Skeletal muscle satellite cell (primary cell): ENCODE measurements around a stretch of chr1.

GRCh38 chr1:55134102-55134860 lies 80.9 kb downstream of the USP24 start:
- CAGE, long polyA plus RNA, result no peak

GRCh38 chr1:55153909-55154730 lies 61.0 kb downstream of the USP24 start:
- CAGE, long polyA plus RNA, result no peak

DNA sequence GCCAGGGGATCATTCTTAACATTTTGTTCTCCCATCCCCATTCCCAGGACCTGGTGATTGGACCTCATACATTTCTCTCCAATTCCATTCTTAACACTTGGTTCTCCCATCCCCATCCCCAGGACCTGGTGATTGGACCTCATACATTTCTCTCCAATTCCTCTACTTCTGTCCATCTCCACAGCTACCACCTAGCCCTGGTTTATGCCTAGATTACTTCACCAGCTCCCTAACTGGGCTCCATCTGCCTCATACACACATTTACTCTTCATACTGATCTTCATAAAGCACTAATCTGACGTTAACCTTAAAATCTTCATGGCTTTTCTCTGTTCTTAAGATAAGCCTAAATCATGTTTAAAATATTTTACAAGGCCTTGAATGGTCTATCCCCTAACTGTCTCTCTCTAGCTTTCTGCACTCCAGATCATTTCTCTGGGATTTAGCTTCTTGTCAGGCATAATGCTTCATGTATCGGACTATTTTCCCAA lies 35.5 kb downstream of the USP24 start:
- CAGE, long polyA plus RNA, result no peak

- CAGE, long polyA plus RNA, result no peak
Observed at GRCh38 chr1:55244602-55244949, 29.4 kb upstream of the USP24 start.

GRCh38 chr1:55814899-55815358 lies 599.8 kb upstream of the USP24 start:
- CAGE, long polyA plus RNA, result no peak

DNA sequence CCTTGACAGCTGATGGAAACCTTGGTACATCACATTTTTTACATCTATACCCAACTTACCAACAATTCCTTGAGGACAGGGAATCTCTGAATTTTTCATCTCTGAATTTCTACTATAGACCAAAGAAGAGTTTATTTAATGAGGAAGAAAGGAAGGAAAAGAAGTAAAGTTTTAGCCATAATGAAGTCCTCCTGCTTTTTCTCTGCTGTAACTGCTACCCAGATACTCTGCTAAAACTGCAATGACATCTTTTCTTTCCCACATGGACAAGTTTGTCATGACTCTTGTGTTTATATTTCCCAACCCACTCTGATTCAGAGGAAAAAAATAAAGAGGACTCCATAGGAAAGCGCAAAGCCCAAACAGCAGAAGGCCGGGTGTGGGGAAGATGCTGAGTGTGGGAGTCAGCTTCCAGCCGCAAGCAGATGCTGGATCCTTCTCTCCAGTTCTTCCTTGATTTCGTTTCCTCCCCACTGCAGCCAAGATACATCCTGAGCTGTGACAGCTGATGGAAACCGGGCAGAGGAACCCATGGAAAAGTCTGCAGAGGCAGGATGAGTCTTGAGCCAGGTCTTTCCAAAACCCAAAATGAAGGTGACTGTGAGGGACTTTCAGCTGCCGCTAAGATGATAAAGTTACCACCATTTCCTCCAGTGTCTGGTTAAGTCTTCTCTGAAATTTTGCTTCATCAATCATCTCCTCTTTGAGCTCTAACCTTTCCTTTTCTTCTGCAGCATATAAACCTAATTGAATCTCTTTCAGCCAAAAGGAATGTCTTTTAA lies 498.2 kb downstream of the PLPP3 start:
- CAGE, long polyA plus RNA, result no peak

- CAGE, long polyA plus RNA, result no peak
Observed at GRCh38 chr1:56330503-56331003, 248.8 kb downstream of the PLPP3 start.

DNA sequence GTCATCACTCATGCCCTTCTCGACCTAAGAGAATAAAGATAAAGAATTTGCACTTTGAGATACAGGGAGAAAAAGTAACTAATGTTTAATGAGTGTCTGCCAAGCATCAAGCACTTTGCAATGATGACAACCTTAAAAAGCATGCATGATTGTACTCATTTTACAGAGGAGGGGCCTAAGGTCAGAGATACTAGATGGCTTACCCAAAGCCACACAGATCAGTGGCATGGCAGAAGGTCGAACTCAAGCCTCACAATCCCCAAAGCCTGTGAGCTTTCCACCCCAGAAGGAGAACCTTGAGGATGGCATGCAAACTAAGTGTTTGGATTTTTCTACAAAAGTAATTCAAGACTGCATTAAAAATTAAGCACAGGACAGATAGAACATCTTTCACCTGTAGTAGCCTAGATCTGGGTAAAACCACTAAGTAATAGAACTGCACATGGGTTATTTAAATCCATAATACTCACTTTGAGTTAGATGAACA lies 204.6 kb downstream of the PLPP3 start:
- CAGE, long polyA plus RNA, result no peak

DNA sequence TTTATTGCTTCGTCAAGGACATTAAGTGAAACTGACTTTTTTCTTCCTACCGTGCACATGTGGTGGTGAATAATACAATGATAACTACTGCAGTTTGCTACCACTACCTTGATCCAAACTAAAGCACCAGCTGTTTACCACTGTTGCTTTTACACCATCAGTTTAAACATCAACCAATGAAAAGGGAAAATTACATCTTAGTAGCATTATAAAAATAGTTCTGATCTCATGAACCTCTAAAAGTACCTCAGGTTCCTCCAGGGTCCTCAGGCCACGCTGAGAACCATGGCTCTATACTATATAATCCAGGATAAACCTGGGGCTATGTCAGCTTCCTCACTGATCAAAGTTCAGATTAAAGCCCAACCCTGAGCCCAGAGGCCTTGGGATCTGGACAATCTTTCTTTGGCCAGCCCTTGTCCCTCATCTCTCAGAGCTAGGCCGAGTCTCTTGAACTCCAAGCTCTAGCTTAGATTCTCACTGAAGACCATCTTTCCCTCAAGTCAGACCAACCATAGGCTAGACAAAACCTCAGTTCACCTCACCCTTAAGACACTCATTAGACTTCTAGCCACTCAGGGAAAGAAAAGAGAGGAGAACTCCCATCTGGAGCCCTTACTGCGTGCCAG lies 168.4 kb downstream of the PLPP3 start:
- CAGE, long polyA plus RNA, result no peak

DNA sequence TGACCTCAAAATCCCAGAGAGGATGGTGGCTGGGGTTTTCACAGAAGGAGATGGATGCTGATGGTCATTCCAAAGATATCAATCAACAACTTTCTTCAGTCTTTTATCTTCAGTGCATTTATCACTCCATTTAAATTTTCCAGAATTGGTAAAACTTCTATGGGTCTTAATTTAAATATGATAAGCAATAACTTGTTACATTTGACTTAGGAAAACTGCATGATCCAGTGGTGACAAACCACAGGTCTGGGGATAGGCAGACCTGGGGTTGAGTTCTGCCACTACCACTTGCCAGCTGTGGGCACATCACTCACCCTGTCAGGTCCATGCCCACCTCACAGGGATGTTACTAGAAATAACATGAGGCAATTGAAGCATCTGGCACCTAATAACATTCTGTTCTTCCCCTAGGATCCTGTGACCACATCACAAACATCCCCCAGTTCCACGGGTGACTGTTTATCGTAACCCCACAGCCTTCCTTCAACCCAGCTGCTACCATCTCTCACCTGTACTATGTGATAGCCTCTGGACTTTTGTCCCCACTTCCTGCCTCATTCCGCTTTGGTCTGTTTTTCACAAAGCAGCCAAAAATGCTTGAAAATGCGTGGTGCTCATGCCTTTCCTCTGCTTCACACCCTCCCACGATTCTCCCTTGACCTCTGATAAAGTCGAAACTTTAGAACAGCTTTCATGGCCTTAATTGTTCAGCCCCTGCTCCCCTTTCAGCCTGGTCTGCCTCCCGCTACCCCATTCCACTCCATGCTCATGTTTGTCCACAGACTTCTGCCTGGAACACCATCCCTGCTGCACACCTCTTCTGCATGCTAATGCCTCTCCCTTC lies 165.9 kb downstream of the PLPP3 start:
- CAGE, long polyA plus RNA, result no peak

DNA sequence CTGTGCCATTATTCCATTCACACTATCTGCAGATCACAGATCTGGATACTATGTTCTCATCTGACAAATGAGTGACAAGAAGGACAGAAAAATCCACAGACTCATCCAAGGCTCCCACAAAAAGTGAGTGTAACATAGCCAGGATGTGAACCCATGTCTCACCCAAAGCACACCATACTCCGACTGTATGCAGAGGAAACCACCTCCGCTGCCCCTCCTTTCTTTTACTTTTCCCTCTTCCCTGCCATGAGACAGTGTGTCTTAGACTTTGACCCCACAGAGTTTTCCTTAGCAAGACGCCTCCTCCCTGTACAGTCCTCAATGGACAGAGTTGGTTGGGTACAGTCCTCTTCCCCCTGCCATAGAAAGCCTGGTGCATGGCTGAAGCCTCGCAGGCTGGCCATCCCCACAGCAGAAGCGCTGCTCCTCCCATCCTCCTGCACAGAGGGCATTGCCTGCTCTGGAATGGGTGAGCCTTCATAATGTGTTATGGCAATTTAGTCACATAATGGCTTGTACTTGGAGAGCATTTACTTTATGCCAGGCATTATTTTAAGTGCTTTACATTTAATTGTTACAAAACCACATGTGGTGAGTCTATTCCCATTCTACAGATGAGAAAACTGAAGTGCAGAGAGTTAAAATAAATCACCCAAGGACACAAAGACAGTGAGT lies 127.9 kb downstream of the PLPP3 start:
- CAGE, long polyA plus RNA, result no peak

- CAGE, long polyA plus RNA, result no peak
Observed at GRCh38 chr1:56466181-56466973, 113.0 kb downstream of the PLPP3 start.

DNA sequence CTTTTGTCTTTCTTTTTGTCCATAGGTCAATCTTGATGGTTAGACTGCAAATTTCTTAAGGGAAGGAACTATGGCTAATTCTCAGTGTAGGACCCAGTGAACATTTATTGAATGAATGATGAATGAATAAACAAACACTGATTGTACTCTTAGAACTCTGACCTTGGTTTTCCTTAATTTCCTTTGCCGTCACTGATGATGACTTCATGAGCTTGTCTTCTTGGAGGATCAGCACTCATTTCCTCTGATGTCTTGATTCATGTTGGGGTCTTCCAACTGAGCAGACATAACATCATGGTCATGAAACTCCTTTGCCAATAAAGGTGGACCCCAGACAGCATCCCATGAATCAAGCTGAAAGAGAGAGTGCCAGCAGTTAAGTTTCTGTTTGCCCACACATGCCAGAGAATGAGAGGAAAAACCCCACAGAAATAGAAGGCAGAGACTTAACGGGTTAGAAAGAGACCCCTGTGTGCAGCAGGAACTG lies 96.2 kb downstream of the PLPP3 start:
- CAGE, long polyA plus RNA, result no peak

DNA sequence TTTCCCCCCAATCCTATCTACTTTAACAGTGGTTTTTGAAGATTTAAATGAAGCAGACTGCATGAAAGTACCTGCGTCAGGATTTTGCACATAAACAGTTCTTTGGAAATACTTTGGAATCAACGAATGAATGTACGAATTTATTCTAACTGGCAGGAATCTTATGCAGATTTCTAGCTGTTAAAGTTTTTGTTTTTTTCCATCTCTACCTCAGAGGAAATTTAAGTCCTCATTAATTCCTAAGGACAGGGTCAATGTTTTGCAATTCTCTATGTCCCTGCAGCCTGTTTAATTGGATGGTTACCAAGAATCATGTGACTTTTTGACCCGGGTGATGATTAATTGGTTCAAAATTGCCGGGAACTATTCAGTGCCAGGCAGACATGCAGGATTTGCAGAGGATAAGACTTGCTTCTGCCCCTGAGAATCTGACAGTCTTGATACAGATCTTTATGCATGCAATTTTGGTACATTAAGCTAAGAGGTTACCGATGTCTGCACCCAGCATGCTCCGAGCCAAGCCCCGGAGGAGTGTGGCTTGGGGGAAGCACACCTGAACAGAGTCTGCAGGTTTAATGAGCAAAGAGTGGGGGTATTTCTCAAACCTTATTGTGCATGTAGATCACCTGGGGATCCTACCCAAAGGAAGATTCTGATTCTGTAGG lies 88.0 kb downstream of the PLPP3 start:
- CAGE, long polyA plus RNA, result no peak

DNA sequence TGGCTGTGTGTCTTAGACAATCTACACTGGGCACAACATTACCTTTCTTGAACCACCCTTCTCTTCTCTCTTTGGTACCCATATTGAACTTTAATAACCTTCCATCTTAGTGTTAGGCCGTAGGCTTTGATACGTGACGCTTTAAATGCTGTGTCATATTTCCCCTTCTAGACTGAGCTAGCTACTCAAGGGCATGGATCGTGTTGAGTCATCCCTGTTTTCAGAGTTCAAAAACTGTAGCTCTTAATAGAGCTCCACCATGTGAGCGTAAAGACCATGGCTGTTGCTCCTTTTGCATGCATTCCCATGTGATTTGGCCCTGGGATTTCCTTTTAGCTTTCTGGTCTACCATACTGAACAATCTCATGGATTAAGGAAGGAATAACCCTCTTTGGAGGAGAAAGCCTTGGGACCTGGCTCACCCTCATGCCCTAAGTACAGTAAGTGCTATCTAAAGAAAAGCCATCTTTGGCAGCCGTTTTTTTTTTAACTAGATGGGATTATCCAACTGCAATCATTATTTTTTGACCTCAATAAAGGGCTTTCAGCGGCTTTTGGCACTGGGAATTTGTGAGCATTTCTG lies 76.7 kb downstream of the PLPP3 start:
- CAGE, long polyA plus RNA, result no peak

GRCh38 chr1:56505944-56506691 lies 73.2 kb downstream of the PLPP3 start:
- CAGE, long polyA plus RNA, result no peak

DNA sequence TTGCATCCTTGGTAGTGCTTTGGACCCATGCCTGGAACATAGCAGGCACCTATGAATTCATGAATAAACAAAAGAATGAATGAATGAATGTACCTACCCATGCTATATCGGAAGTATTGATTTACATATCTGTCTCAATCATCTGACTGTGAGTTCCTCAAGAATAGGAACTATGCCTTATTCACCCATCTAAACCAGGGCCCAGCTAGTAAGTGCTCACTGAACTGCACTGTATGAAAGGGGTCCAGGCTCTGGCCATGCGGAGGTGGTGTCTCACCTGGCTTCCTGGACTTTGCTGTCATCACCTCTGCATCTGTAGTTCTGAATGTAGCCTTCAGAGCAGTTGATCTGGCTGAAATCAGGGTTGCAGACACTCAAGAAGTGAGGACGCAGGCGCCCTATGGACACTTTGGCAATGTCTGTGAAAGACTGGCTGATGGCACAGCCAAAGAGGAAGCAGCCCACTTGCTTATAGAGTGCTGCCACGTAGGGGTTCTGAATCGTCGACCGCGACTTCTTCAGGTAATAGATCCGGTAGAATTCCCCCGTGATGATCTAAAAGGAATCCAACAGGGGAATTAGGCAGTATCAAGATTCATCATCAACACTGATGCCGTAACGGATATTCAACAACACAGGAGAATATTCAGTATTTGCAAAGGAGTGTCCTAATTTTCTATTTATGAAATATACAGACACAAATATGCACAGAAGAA lies 55.2 kb downstream of the PLPP3 start:
- CAGE, long polyA plus RNA, result no peak

- CAGE, long polyA plus RNA, result no peak
Observed at GRCh38 chr1:56547955-56548988, 31.1 kb downstream of the PLPP3 start.

- CAGE, long polyA plus RNA, result no peak
Observed at GRCh38 chr1:56577605-56577757, 1.9 kb downstream of the PLPP3 start.

DNA sequence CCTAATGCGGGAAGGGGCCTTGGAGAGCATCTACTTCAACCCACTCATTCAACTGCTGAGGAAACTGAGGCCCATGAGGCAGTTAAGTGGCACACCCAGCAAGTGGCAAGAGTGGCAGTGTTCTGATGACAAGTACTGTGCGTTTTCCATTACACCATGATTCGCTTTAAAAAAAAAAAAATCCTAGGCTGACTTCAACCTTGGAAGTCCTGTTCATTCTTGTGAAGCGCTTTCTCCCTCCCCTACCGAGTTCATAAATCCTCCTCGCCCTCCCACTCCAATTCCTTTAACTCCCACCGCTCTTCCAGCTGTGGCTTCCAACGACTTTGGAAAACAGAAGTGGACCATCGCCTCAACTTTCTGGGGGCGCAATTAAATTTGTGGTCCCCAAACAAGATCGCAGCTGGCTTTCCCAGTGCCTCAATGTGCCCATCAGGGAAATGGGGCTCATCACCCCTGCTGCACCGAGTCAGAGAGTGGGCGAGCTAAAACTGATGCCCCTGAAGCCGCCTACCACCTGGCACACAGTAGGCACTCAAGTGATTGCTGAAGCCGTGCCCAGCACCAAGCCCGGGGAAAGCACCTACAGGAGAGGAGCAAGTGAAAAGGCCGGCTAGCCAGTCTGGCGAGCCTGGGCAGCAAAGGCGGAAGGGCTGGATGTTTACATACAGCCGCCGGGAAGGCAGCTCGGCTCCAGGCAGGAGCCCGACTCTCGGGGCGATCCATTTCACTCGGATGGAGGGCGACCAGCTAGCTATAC lies 1.4 kb downstream of the PLPP3 start:
- CAGE, long polyA plus RNA, result no peak